ENCODE results near the genes PLPPR5, FRRS1 and CDC14A.

- RRBS, result no CpG with 5 or more reads among the region's 1 CpG
Measured at GRCh38 chr1:96844281-96844495, 122.6 kb downstream of the PTBP2 start.

- RRBS, result no CpG with 5 or more reads among the region's 5 CpGs
Measured at GRCh38 chr1:97365085-97365761, 555.6 kb downstream of the DPYD start.

- RRBS, result no CpG with 5 or more reads among the region's 13 CpGs
Measured at GRCh38 chr1:97920473-97920749, 423 bp downstream of the DPYD start.

DNA sequence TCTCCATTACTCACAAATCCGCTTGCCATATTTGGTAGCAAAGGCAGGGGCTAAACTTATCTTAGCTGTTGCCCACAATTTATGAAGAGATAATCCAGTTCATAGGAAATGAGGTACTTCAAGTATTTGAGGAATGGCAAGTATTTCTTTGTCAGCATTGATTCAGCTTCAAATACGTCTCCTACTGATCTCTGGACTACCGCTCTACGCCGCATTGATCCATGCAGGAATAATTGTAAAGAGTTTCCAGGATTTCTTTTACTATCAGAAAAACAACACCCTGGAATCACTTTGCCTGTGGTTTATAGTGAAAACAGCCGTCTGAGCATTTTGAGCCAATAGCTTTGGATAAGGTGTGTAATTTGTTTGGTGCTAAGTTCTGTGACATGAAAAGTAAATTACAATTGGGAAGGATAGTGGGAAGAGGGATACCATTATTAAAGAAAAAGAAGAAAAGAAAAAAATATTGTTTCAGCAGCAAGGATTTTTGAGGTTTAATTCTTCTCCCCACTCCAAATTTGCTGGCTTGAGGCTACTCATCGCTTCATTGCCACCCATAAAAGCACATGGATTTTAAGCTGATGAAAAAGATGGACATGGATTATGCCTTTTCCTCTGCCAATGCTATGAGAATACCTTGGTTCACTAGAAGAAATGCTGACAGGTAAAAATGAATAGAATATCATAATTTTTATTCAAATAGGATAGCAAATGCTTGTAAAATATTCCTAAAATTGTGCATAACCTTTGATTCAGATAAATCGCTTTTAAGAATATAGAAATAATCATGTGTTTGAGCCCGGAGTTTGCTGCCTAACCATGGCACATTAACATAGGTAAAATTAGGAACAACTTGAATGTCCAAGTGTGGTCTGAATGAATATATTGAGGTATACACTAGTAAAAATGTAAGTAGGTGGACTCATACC, 289.6 kb upstream of the DPYD start:
- RRBS, result no CpG with 5 or more reads among the region's 9 CpGs

- RRBS, result no CpG with 5 or more reads among the region's 6 CpGs
Measured at GRCh38 chr1:98733235-98733941, 71.9 kb downstream of the SNX7 start.

GRCh38 chr1:99004317-99005261, at the start of gene PLPPR5:
Gene PLPPR5 (minus strand): TSS chr1:99004861.
- RRBS, result 2% methylated on average over 53 of the region's 103 CpGs

GRCh38 chr1:99549034-99549513, 96.8 kb upstream of the PALMD start:
- RRBS, result no CpG with 5 or more reads among the region's 3 CpGs

DNA sequence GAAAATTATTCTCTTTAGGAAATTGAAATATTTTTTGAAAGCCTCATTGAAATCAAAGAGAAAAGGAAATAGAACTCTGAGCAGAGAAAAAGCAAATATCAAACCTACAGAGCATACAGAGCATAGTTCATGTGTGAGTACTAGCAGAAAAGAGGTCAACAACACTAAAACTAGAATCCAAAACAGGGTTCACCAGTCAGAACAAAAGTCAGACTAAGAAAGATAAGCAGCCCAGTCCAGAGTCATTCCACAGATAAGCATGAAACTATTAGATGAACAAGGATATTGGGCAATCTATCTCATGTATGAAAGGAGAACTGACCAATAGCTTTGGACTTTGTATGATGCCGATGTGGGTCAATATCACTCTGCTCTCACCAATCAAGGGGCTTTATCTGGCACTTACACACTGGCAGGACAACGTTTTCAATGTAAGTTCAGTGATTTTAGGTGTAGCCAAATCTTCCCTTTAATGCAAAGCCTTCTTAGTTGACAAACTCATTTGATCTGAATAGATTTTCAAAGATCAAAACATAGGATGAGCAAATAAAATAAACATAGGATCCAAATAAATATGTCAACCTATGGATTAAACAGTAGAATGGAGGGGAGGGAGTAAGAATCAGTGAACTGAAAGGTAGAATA, 79.2 kb upstream of the PALMD start:
- RRBS, result no CpG with 5 or more reads among the region's 2 CpGs

GRCh38 chr1:99647532-99648585, 1.9 kb downstream of the PALMD start:
- RRBS, result no CpG with 5 or more reads among the region's 9 CpGs

GRCh38 chr1:99662594-99663174, 16.8 kb downstream of the PALMD start:
- RRBS, result no CpG with 5 or more reads among the region's 3 CpGs

DNA sequence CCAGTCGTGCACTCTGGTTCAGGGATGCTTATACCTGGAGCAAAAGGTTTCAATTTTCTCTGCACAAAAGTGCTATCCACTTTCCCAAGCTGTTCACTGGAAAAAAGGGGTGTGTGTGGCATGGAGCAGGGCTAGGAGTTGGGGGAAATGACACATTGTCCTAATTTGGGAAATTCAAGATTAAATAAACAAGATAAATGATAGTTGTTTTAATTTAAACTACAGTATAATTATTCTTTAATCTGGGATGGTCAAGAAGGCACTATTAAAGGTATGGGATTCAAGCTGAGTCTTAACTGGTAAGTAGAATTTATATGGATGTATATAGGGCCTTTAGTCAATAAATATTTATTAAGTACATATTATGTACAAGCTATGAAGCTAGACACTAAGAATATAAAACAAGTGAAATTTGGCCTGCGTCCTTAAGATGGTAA, 18.2 kb downstream of the PALMD start:
- RRBS, result no CpG with 5 or more reads among the region's 2 CpGs

- RRBS, result no CpG with 5 or more reads among the region's 13 CpGs
Measured at GRCh38 chr1:99766223-99766986, at the start of gene FRRS1. Gene FRRS1 (minus strand): TSS chr1:99766635.

DNA sequence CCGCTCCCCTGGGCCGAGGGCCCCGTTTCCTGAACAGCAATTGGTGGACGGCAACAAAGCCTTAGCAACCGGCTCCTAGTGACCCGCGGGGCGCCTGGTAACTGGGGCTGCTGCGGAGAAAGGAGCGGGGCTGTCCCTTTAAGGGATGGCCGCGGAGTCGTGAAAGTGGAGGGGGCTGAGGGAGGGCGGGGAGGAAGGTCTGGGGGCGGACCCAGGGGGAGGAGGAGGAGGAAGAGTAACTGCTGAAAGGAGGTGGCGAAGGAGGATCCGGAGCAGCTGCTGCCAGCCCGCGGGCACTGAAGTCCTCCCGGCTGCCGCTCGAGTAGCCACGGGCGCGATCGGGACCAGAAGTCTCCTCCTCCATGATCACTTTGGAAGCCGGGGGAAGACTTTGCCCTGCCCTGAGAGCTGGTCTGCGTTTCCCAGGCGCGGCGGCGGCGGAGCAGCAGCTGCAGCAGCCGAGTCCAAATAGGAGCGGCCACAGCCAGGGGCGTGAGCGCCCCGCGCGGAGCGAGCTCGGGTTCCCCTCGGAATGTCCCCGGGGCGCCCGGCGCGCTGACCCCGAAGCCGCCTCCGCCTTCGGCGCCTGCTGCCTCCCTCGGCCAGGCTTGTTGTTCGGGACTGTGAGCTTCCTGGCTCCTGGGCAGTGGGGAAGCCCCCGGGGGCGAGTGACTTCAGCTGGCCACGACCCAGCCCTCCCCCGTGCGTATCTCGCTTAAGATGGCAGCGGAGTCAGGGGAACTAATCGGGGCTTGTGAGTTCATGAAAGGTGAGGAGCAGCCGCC, at the start of gene CDC14A:
CDC14A (plus strand) TSS at position 272 of the 785 bp plus-strand sequence.
- RRBS, result 1% methylated on average over 19 of the region's 64 CpGs

GRCh38 chr1:100423814-100424341, 71.6 kb downstream of the CDC14A start:
- RRBS, result no CpG with 5 or more reads among the region's 6 CpGs

GRCh38 chr1:100441600-100442192, 89.4 kb downstream of the CDC14A start:
- RRBS, result no CpG with 5 or more reads among the region's 1 CpG

DNA sequence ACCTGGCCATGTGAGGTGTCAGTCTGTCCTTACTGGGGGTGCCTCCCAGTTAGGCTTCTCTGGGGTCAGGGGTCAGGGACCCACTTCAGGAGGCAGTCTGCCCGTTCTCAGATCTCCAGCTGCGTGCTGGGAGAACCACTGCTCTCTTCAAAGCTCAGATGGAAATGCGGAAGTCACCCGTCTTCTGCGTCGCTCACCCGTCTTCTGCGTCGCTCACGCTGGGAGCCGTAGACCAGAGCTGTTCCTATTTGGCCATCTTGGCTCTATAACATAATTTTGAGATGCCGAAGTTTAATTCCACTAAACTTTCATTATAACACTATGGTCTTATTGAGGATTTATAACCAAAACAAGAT, 37.3 kb upstream of the VCAM1 start:
- RRBS, result no CpG with 5 or more reads among the region's 12 CpGs

GRCh38 chr1:100785425-100785914, 65.9 kb downstream of the VCAM1 start:
- RRBS, result no CpG with 5 or more reads among the region's 4 CpGs

- RRBS, result no CpG with 5 or more reads among the region's 9 CpGs
Measured at GRCh38 chr1:100941240-100942052, 45.6 kb downstream of the SLC30A7 start.

DNA sequence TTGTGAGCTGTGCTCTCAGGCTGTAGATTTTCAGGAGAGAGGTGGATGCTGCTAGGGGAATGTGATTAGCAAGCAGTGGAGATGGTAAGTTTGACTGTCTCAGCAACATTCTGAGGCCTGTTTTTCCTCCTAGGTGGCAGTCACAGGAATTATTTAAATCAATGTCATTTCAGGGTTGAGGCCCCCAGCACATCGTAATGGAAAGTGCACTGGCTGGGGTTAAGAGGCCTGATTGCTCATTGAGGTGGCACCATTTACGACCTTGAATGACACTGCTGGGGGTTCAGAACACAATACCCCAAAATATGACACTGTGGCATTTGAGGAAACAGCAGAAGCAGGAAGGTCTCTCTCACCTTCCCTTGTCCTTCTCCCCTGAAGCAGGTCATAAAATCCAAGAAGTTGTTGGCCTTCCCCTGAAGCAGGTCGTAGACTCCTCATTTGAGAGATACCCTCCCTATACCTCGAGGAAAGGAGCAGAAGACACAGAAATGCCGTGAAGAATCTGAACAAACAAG, 71.2 kb downstream of the S1PR1 start:
- RRBS, result no CpG with 5 or more reads among the region's 5 CpGs

GRCh38 chr1:103250372-103250962, 142.1 kb upstream of the COL11A1 start:
- RRBS, result no CpG with 5 or more reads among the region's 4 CpGs